Suprapubic skin (tissue), 4 donors: Measurements from ENCODE around the gene UNC5CL.

- PRO-cap, result no peak
- RAMPAGE, long total RNA, 4 experiments, result no peak in any of the 4 experiments
Measured at GRCh38 chr6:39753446-39753944, 28.3 kb upstream of the KIF6 start.

DNA sequence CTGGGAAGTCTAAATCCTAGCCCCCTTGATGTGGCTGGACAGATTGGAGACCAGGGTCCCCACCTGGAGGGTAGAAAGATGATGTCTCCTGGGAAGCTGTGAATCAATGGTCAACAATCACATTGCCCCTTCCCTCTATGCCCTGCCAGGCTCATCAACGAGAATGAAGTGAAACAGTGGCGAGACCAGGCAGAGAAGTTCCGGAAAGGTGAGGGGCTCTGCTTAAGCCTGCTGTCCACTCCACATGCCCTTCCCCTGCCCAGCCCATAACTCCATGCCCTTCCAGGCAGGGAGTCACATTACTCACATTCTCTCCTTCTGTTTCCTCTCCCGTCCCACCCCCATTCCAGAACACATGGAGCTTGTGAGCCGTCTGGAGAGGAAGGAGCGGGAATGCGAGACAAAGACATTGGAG lies 56.2 kb downstream of the MOCS1 start:
- PRO-cap, result no peak
- RAMPAGE, long total RNA, 4 experiments, result start-site peak on the plus strand in 1 of 4 experiments, centred at position 156 of the sequence, 26 reads per replicate

DNA sequence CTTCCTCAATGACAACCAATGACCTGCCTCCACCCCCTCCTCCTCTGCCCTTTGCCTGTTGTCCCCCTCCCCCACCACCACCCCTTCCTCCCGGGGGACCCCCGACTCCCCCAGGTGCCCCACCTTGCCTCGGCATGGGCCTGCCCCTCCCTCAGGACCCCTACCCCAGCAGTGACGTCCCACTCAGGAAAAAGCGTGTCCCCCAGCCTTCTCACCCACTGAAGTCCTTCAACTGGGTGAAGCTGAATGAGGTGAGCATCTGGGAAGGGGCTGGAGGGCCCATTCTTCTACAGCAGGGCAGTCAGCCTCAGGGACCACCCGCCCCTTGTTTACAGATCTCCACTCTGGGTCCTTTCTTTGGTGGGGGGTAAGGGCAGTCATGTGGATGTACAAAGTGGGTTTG lies 55.0 kb downstream of the MOCS1 start:
- PRO-cap, result no peak
- RAMPAGE, long total RNA, 4 experiments, result no peak in any of the 4 experiments

DNA sequence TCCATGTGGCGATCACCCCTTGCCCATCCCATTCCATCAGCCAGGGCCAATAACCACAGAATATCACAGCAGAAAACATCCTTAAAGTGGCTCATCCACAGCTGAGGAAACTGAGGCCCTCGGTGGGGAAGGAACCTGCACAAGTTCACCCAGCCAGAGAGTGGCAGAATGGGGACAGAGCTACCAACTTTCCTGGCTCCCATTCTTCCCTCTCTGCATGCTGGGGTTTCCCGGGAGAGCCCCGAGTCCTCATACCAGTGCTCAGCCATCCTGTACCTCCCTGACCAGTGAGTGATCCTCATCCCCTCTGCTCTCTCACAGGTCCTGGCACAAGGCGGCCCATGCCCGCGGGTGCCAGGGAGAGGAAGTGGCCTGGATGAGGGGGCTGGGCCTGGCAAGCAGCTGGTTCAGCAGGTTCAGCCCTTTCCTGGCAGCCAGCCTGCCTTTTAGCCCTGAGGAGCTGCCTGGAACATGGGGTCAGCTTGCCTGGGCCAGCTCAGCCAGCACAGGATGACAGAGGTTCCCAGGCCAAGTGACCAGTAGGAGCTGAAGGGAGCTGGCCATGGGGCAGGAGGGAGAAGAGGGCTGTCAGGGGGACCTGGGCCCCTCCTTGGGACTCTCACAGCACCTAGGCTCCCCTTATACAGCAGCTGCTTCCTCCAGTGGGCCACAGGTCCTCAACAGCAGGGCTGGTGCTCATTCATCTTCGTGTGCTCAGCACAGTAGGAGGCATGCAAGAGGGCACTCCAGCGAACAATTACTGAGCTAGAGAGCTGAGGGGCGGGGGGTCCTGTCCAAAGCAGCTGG lies 10.9 kb downstream of the MOCS1 start:
- PRO-cap, result no peak
- RAMPAGE, long total RNA, 4 experiments, result no peak in any of the 4 experiments

GRCh38 chr6:39938694-39939429 lies 4.6 kb upstream of the MOCS1 start:
- PRO-cap, result no peak
- RAMPAGE, long total RNA, 4 experiments, result no peak in any of the 4 experiments

GRCh38 chr6:39961042-39961690 lies 26.9 kb upstream of the MOCS1 start:
- PRO-cap, result no peak
- RAMPAGE, long total RNA, 4 experiments, result no peak in any of the 4 experiments

GRCh38 chr6:40276174-40276575 lies 311.0 kb downstream of the LRFN2 start:
- PRO-cap, result no peak
- RAMPAGE, long total RNA, 4 experiments, result no peak in any of the 4 experiments

DNA sequence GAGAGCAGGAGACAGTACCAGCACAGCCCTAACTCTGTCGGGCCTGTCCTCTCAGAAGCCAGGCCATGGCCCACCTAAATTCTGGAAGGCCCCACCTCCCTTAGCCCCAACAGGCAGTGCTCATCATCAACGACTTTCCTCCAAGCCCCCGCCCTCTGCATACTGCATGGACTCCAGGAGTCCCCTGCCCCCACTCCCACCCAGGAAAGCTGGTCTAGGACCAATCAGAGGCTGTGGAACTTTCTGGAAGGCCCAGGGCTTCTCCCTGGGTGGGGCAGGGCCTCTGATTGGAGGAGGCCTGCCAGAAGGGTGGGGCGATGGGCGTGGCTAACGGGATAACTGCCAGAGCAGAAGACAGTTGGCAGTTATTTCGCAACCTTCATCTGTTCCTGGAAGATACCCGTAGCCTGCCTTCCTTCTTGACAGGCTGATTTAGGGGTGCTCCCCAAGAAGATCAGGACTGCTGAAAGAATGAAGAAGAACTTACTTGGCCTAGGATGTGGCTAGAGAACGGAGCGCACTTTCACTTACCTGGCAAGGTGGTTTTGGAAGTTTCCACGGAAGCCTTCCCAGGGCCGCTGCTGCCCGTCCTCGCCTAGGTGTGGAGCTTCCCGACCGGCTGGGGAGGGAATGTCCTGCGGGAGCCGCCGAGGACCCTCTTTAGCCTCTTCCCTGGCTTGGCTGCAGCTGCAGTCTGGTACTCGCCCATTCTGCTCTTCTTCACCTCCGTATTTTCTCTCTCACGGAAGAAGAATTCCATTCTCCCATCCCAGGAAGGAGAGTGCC lies 209.0 kb downstream of the LRFN2 start:
- PRO-cap, result no peak
- RAMPAGE, long total RNA, 4 experiments, result no peak in any of the 4 experiments

DNA sequence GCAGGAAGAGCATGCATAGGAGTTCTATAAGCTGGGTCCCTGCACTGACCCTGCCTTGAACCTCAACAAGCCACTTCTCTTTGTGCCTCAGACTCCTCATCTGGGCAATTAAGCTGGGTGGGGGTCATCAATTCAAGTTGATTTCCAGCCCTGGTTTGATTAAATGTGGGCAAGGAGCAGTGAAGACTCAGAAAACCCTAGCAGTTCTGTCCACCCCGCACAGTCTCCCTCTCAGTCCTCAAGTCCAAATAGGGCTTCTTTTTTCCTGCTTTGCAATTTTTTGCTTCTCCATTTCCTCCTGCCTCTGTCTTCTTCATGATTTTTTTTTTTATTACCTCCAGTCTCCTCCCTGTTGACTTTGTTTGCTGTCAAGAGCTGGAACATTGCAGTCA lies 142.6 kb downstream of the LRFN2 start:
- PRO-cap, result no peak
- RAMPAGE, long total RNA, 4 experiments, result no peak in any of the 4 experiments

DNA sequence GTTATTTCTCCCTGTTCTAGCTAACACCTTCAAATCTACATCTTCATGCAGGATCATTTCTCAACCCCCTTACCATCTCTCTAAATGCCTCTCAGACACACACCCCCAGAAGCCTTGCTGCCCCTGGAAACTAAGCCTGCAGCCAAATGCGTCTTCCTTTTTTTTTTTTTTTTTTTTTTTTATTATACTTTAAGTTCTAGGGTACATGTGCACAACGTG lies 55.9 kb downstream of the UNC5CL start:
- PRO-cap, result no peak
- RAMPAGE, long total RNA, 4 experiments, result no peak in any of the 4 experiments

DNA sequence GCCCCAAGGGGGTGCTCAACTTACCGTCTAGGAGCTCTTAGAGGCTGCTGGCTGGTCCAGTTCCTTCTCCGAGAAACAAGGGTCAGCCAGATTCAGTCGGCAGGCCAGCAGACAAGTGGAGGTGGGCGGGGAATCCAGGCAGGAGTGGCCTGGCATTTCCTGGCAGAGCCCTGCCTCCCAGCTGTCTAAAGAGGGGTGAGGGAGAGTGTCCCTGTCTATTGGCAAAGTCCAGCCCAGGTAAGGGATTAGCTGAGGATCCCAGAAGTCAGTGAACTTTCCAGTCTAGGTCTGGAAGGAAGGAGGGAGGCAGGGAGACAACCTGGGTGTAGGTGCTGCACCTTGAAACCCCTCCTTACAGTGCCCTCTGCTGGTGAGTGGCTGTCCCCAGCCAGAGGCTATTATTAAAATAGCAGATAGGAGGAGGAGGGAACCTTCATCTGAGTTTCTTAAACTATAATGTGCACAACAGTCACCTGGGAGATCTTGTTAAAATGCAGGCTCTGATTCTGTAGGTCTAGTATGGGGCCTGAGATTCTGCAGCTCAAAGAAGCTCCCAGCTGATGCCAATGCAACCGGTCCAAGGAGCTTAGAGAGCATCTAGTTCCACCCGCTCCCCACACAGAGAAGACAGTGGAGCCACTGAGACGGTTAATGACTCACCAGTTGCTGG lies at the start of gene UNC5CL:
Gene UNC5CL (minus strand): TSS at position 84 of the 670 bp plus-strand sequence.
- PRO-cap, result no peak
- RAMPAGE, long total RNA, 4 experiments, result no peak in any of the 4 experiments

DNA sequence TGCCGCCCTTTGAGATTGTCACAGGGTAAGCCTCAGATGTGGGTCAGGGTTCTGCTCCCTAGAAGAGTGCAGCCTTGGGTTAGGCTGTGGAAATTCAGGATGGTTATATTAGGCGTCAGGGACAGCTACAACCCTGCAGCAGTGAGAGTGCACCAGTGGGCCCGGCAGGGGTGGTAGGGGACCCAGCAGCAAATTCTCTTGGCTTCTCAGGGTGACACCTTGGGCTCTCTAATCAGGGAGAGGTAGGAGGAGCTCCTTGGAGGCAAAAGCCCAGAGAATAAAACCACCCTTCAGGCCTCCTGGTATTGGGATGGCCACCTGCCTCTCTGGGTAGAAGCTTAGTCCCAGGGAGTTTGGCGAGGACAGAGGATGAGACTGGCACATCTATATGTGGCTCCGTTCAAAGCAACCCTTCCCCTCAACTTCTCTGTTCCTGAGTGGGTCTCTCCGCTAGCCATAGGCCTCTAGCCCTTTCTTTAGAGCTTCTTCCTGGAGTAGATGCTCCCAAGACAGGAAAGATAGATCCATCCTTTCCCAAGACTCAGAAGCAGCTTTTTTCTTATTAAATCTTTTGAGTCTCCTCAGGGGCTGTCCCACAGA lies 552 bp downstream of the APOBEC2 start:
- PRO-cap, result no peak
- RAMPAGE, long total RNA, 4 experiments, result no peak in any of the 4 experiments

DNA sequence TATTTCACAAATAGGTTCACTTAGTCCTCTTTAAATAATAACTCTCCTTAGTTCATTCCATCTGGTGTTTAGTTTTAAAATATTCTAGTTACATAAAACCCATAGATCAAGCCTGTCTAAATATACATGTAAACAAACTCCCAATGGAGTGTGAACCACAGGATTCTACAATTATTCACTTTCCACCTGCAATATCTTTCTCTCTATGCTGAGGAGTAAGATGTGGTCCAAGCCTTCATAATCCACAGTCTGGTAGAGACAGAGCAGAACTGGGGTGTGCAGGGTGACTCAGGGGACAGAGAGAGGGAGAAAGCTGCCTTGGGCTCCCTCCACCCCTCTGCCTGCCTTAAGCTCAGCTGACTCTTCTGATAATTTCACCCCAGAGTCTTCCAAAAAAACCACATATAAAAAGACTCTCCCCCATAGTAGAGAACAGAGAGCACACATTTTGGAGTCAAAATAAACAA lies 1.6 kb downstream of the TREML2 start:
- PRO-cap, result no peak
- RAMPAGE, long total RNA, 4 experiments, result no peak in any of the 4 experiments

- PRO-cap, result no peak
- RAMPAGE, long total RNA, 4 experiments, result no peak in any of the 4 experiments
Measured at GRCh38 chr6:41274241-41274775, 12.2 kb downstream of the TREM1 start.

GRCh38 chr6:41371223-41371941 lies 36.0 kb downstream of the NCR2 start:
- PRO-cap, result no peak
- RAMPAGE, long total RNA, 4 experiments, result no peak in any of the 4 experiments

- PRO-cap, result no peak
- RAMPAGE, long total RNA, 4 experiments, result no peak in any of the 4 experiments
Measured at GRCh38 chr6:41371953-41372814, 36.8 kb downstream of the NCR2 start.

- PRO-cap, result bidirectional peak, plus-strand start at chr6:41428222, minus-strand start at chr6:41428154
- RAMPAGE, long total RNA, 4 experiments, result no peak in any of the 4 experiments
Measured at GRCh38 chr6:41427782-41428638, 92.6 kb downstream of the NCR2 start.

GRCh38 chr6:41527896-41528588 lies 18.1 kb upstream of the FOXP4 start:
- PRO-cap, result no peak
- RAMPAGE, long total RNA, 4 experiments, result no peak in any of the 4 experiments

- PRO-cap, result no peak
- RAMPAGE, long total RNA, 4 experiments, result no peak in any of the 4 experiments
Measured at GRCh38 chr6:41567165-41567490, 20.9 kb downstream of the FOXP4 start.

DNA sequence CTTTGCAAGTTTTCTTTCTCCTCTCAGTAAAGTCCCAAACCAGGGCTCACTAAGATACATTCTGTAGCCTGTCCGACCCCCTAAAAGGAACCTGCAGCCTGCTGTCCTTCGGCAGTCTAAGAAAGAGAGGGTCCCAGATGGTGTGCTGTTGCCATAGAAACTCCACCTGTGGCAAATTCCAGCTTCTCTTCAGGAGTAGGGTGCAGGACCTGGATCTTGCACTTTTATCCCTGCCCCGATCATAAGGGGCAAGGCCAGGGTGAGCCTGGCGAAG lies 331 bp upstream of the TFEB start:
- PRO-cap, result no peak
- RAMPAGE, long total RNA, 4 experiments, result no peak in any of the 4 experiments